Trachea (tissue), 1 donor: ENCODE data around the genes SRSF11 and ST6GALNAC5.

GRCh38 chr1:67430984-67431379 lies 780 bp upstream of the SERBP1 start:
- PRO-cap = bidirectional peak, plus-strand start at chr1:67431109, minus-strand start at chr1:67431083

DNA sequence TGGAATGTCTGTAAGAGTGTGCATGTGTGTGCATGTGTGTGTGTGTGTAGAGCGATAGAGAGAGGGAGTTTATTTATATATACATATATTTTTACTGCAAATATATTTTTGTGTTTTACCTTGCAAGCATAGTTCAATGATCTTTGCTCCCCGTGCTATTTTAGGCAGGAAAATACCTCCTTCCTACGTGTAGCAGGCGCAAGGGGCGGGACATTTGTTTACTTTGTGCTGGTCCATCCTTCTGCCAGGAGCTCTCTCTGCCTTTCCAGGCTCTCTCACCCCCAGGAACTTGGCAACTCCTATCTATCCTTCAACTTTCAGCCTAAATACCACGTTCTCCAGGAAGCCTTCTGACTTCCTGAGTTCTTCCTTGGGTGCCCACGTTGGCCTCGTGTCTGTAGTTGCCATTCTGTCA lies 125.8 kb upstream of the SERBP1 start:
- PRO-cap = no peak

DNA sequence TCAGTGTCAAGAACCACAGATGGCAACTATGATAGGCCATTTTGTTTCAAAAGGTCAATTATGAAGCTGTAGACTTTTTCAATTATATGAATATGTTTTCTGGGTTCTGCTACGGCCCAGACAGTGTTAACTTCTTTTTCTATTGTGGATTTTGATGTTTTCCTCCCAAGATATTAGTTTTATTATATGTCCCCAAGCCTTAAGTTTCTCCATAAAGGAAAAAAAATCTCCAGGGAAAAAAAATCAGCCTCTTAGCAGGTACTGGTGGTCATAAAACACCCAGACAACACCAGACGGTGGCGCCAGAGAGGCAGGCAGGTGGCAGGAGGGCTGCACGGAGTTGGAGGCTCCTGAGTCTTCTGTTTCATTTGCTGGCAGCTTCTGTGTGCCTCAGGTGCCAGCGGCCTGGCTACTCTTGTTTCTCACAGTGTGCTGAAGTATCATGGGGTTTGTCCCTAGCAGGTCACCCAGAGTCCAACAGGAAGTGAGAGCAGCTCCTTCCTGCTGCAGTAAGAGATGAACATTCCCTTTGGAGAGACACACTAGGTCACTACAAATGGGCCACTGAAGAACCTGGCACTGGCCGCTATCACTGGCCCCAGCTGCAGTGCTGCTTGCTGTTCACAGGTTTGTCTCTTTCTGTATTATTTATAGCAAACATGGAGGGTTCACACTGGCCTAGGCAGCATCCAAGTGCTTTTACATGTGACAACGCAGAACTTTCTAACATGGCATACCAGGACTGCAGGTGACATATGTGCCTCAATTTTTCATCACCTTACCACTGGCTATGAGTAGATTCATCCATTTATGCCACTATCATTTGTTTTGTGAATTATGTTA lies 123.2 kb upstream of the GADD45A start:
- PRO-cap = no peak

GRCh38 chr1:67735890-67736814 lies 51.2 kb downstream of the GADD45A start:
- PRO-cap = no peak

DNA sequence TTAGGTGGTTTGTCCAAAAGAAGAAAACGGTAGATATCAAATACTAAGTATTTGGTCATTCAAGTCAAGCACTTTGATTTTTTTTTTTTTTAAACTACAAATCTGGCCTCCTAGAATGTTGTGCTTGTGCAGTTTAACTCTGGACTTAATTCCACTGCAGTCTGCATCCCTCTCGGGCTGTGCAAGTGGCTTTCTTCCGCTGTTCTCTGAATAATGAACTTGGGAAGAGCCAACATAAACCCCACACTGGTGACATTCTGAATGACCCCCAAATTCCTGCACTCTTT lies 39.9 kb downstream of the GNG12 start:
- PRO-cap = no peak

DNA sequence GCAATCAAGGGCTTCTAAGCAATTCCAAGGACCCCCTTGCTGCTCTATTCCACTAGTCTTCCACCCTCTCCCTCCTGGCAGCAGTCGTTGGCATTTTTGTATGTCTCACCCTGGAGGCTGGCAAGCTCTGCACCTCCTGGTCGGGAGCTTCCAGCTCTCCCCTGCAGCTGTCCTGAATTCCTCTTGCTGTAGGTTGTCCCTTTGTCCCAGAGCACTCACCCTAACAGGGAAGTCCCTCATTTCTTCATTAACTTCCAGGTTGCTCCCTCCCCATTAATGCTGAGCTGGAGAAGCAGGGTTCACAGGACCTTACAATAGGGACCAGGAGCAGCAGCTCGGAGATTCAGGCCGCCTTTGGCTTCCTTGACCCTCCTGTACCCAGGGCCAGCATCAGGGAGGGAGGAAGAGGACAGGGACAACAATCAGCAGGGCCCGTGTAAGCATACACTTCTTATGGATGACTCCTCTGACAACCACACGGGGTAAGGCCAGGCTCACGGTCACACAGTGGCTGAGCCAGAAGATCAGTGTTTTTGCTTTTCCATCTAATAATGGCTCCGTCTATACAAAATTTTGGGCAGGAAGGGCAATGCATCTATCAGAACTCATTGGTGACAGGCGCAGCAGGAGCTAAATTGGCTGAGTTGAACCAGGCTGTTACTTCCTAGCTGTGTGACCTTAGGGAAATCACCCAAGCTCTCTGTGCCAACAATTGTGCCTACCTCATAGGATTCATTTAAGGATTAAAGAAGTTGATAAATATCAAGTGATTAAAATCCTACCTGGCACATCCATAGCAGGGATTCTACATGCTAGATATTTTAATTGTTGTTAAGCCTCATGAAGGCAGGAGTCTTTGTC lies 65.6 kb upstream of the DIRAS3 start:
- PRO-cap = no peak

GRCh38 chr1:68177846-68178399 lies 54.4 kb downstream of the WLS start:
- PRO-cap = no peak

- PRO-cap = no peak
Measured at GRCh38 chr1:68217285-68217718, 15.0 kb downstream of the WLS start.

DNA sequence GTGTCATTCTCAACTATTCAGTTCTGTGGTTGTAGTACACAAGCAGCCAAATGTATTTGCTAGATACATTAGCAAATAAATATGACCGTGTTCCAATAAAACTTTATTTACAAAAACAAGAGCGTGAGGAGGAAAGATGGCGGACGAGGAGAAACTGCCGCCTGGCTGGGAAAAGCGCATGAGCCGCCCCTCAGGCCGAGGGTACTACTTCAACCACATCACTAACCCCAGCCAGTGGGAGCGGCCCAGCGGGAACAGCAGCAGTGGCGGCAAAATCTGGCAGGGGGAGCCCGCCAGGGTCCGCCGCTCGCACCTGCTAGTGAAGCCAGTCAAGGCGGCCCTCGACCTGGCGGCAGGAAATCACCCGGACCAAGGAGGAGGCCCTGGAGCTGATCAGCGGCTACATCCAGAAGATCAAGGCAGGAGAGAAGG lies 286.1 kb downstream of the LRRC40 start:
- PRO-cap = no peak

GRCh38 chr1:70221186-70222435 lies at the start of gene SRSF11:
TSS of gene SRSF11 (plus strand) at chr1:70221380.
- PRO-cap = bidirectional peak, plus-strand start at chr1:70221380, minus-strand start at chr1:70221280; unidirectional peak, plus-strand start at chr1:70221669

- PRO-cap = no peak
Measured at GRCh38 chr1:70706103-70707185, 295.4 kb downstream of the CTH start.

- PRO-cap = no peak
Measured at GRCh38 chr1:71054134-71054896, 6.7 kb upstream of the PTGER3 start.

DNA sequence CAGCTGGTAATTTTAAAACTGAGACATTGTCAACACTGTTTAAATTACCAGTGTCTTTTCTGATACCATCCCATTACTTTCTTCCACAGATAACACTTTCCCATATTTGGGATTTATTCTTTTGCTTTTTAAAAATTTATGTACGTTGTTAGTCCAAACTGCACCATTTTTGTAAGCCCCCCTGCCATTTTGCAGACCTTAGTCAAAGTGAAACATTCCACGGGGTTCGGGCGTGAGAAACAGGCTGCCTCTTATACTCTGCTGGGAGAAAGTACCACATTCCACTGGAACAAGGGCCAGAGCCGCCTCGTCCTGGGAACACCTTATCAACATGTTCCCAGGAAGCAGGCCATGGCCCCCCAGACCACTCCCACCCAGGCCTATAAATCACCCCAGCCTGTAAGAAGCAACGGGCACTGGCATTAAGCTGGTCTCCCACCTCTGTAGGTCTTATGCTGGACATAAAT lies 770 bp upstream of the ZRANB2 start:
- PRO-cap = no peak

DNA sequence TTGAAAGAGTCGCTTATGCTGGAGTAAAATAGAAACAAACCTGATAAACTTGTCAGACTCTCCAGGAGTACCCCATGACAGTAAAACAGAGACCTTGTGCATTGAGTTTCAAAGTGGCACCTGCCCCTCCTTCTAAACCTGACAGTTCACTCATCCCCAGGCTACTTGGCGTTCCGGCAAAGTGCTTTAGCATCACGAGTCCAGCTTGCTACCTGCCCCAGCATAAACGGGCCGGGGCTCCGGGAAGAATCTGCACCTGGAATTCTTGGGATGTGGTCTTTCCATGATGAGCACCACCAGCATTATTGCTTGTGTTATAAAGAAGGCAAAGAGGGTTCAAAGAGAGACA lies 441 bp downstream of the NEGR1 start:
- PRO-cap = no peak

GRCh38 chr1:75614645-75615293 lies 3.9 kb upstream of the SLC44A5 start:
- PRO-cap = unidirectional peak, plus-strand start at chr1:75614944

DNA sequence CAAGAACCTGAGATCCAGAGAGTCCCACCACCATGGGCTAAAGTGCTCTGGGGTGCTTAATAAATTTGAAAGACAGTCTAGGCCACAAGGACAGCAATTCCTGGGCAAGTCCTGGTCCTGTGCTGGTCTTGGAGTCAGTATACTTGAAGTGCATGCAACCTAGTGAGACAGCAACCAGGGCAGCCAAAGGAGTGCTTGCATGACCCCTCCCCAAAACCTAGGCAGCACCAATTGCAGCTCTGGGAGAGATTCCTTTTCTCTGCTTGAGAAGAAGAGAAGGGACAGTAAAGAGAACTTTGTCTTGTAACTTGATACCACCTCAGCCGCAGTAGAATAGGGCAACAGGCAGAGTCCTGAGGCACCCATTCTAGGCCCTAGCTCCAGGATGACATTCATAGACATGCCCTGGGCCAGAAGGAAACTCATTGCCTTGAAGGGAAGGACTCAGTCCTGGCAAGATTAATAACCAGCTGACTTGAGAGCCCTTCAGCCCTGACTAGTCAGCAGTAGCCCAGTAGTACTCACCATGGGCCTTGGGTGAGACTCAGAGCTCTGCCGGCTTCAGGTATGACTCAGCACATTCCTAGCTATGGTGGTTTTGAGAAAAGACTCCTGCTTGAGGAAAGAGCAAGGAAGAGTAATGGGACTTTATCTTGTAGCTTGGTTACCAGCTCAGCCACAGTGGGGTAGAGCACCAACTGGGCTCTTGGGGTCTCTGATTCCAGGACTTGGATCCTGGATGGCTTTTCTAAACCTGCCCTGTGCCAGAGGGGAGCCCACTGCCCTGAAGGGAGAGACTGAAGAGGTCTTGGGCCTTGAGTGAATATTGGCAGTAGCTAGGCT lies 51.8 kb upstream of the ACADM start:
- PRO-cap = no peak

- PRO-cap = no peak
Measured at GRCh38 chr1:75789631-75790668, 3.9 kb downstream of the RABGGTB start.

- PRO-cap = no peak
Measured at GRCh38 chr1:76268896-76269679, 194.5 kb downstream of the ST6GALNAC3 start.

- PRO-cap = unidirectional peak, plus-strand start at chr1:76867449; unidirectional peak, plus-strand start at chr1:76867486
Measured at GRCh38 chr1:76867154-76868108, at the start of gene ST6GALNAC5. TSS of gene ST6GALNAC5 (plus strand) at chr1:76867480.

GRCh38 chr1:76868918-76869414 lies 1.7 kb downstream of the ST6GALNAC5 start:
- PRO-cap = no peak